Mononuclear cell (primary cell): ENCODE data around the gene MTPAP.

DNA sequence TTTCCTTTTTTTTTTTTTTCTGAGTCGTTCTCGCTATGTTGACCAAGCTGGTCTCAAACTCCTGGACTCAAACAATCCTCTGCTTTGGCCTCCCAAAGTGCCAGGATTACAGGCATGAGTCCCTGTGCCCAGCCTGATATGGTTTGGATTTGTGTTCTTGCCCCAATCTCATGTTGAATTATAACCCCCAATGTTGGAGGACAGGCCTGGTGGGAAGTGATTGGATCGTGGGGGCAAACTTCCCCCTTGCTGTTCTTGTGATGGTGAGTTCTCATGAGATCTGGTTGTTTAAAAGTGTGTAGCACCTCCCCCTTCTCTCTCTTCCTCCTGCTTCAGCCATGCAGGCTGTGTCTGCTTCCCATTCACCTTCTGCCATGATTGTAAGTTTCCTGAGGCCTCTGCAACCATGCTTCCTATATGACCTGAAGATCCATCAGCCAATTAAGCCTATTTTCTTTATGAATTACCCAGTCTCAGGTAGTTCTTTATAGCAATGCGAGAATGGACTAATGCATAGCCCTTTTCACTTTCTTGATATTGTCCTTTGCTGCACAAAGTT is 18.3 kb upstream of the SVIL start:
- RRBS = no CpG with 5 or more reads among the region's 4 CpGs

- RRBS = no CpG with 5 or more reads among the region's 10 CpGs
Observed at GRCh38 chr10:29681608-29682487, 47.1 kb upstream of the SVIL start.

GRCh38 chr10:29731572-29732483 is 97.1 kb upstream of the SVIL start:
- RRBS = no CpG with 5 or more reads among the region's 17 CpGs

DNA sequence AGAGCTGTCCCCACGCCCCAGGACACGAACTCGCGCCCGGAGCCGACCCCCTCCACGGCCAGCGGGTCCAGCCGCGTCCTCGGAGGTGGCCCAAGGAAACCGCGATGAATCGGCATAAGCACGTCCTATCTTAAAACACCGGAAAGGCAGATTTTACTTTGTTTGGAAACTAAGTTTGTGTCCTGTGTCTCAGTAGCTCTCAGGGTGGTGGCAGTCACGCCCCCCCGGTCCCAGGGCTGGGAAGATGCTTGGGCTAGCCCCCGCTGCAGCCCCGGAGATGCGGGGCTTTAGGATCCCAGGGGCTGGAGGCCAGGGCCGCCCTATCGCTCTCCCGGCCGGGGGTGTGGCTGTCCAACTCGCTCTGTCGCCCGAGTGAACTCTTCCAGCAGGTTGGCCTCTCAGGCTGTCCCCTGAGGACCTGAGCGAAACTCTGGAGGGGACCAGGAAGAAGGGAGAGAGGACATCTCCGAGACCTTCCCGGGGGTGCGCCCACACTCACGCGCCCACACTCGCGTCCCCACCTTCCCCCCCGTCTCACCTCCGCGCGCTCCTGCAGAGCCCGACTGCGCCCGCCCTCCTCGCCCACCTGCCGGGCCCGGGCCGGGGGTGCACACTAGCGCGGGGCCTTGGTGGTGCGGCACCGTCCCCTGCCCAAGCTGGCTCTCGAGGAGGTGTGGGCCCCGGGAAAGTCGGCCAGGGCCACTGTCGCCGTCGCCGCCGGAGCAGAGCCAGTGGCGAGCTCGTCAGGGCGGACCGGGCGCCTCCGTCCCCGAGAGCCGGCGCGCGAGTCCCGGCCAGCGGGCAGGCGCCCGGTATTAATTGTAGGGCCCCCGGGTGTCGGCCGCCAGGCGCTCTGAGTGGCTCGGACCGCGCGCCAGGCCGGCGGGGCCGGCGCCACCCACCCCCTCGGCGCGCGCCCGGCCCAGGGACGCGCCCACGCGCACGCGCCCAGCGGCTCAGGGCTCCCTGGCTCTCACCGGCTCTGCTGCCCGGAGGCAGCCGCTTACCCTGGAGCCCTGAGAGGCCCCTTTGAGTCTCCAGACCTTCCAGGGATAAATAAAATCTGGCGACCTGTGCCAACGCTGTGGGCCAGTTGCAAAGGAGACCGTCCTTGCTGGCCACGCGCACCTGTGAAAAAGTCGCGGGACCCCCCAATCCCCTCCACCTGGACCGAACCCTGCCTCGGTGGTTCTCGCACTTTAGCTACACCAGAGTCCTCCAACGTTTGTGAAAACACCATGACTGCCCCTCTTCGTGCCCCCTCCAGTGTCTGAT is 101.8 kb upstream of the SVIL start:
- RRBS = 2% methylated on average over 60 of the region's 113 CpGs

GRCh38 chr10:29853787-29854469 is 205.5 kb downstream of the JCAD start:
- RRBS = no CpG with 5 or more reads among the region's 5 CpGs

DNA sequence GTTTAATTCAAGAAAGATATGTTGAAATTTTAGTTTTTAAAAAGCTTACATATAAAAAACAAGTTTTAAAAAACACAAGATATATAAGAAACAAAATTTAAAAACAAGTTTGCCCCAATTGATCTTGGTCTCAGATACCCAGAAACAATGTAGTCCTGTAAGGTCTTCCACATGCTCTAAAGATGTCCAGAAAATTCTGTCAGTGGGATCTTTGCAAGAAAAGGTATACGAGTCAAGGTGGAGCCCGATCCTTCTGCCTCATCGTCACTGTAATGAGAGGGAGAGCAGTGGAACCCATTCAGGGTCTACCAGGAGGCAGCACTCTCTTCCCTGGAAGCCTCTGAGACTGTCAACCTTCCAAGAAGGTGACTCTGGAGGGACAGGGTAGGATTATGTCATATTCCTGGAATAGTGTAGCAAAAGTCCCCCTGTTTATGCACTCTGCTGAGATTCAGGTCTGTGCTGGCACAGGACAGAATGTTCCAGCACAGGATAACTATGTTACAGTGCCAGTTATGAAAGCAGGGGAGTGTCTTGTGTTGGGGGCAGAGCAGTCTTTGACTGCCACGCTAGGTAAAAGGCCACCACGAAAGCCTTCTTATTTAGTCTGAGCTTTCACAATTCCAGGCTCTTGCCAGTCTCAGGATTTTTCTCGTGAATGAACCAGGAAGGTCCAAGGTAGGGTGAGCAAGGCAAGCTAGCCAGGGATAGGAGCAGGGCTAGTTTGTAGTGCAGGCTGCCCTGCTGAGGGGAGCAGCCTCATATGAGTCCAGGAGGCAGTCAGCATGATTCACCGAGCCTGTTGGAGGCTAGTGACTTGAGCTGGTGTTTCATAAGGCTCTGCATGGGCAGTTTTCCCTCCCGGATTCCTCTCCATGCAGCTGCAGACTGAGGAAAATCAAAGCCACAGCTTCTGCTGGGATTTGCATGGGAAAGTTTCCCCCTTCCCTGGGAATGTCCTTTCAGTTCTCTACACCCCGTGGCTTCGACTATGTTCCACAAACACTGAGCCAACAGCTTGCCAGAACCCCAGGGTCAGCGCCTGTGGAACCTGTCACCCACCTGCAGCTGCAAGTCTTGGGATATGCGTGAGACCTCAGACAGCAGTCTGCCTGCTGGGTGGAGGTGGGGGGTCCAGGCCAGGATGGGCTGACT is 112.5 kb downstream of the JCAD start:
- RRBS = no CpG with 5 or more reads among the region's 12 CpGs

DNA sequence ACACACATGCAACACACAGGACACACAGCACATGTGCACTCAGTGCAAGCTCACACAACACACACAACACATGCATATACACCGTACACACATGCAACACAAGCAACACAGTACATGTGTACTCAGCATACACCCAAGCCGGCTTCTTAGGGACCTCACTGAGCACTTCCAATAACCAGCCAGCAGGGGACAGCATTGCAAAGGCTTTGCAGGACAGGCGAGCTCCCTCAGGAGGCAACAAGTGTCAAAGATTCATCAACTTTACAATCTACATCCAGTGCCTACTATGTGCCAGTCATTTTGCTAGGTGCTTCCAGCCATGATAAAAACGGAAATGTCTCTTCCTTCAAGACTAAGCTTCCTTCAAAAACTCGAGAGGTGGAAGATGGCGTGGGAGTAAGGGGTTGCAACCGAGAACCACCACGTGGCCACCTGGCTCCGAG is 61.0 kb downstream of the JCAD start:
- RRBS = no CpG with 5 or more reads among the region's 9 CpGs

GRCh38 chr10:30000687-30001761 is 58.4 kb downstream of the JCAD start:
- RRBS = no CpG with 5 or more reads among the region's 14 CpGs

GRCh38 chr10:30348435-30349538 is at the start of gene MTPAP:
Gene MTPAP (minus strand): TSS chr10:30349278.
- RRBS = under 1% methylated on average over 7 of the region's 45 CpGs

- RRBS = 1% methylated on average over 16 of the region's 45 CpGs
Observed at GRCh38 chr10:30434385-30435143, 580 bp downstream of the MAP3K8 start.

- RRBS = no CpG with 5 or more reads among the region's 10 CpGs
Observed at GRCh38 chr10:30455519-30456264, 21.7 kb downstream of the MAP3K8 start.

- RRBS = no CpG with 5 or more reads among the region's 8 CpGs
Observed at GRCh38 chr10:30541798-30542405, 87.7 kb downstream of the LYZL2 start.

DNA sequence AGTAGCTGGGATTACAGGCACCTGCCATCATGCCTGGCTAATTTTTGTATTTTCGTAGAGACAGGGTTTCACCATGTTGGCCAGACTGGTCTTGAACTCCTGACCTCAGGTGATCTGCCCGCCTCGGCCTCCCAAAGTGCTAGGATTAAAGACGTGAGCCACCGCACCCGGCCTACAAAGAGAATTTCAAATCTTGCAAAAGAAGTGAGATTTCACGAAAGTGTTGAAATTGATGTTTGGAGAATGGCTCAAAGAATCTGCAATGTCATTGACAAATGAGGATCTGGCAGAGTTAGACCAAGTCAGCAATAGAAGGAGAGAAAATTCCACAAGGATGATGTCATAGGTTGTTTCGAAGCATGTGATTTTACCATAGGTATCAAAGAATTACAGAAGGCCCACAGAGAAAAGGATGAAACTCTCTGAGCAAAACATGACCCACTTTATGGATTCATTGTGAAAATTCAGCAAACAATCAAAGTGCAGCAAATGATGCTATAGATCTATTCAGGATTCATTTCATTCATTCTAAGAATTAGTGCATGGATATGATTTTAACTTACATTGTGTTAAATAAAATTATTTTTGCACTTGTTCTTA is 71.6 kb downstream of the LYZL2 start:
- RRBS = no CpG with 5 or more reads among the region's 8 CpGs

DNA sequence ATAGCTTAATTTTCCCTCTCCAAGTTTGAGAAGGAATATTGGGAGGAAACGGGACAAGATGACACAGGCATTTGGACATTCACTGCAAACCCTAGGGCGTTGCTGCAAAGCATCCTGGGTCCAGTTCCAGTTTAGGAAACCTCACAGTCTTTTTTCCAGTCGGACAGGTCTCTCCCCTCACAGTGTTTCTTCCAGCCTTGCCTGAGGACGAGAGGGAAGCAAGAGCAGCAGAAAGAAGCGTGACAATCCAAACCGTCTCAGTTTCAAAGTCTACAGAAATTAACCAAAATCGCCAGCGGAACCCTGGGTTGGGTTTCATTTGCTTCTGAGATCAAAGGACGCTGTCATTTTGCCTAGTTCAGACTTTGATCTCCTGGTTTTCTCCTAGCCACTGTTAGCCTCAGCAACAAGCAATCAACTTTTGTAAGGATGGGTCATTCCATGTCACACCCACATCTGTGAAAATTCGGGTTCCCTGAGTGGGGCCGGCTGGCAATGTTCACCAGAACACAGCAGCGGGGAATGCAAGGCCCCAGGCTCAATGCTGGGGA is 17.7 kb downstream of the LYZL2 start:
- RRBS = no CpG with 5 or more reads among the region's 12 CpGs

DNA sequence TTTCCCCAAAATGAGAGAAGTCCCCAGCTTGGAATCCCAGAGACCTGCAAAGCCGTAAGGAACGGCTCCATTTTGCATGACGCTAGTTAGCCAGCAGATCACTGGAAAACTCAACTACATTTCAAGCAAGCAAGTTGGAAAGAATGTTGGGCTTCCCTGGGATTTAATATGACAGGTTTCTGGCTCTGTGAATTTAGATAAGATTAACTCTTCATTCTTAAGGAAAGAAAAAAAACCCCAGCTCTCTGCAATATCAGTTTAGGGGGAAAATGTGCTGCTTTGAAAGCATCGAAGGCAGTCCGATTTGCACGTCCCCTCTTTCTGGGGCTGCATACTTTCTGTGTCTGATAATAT is 190.0 kb upstream of the LYZL2 start:
- RRBS = no CpG with 5 or more reads among the region's 6 CpGs

DNA sequence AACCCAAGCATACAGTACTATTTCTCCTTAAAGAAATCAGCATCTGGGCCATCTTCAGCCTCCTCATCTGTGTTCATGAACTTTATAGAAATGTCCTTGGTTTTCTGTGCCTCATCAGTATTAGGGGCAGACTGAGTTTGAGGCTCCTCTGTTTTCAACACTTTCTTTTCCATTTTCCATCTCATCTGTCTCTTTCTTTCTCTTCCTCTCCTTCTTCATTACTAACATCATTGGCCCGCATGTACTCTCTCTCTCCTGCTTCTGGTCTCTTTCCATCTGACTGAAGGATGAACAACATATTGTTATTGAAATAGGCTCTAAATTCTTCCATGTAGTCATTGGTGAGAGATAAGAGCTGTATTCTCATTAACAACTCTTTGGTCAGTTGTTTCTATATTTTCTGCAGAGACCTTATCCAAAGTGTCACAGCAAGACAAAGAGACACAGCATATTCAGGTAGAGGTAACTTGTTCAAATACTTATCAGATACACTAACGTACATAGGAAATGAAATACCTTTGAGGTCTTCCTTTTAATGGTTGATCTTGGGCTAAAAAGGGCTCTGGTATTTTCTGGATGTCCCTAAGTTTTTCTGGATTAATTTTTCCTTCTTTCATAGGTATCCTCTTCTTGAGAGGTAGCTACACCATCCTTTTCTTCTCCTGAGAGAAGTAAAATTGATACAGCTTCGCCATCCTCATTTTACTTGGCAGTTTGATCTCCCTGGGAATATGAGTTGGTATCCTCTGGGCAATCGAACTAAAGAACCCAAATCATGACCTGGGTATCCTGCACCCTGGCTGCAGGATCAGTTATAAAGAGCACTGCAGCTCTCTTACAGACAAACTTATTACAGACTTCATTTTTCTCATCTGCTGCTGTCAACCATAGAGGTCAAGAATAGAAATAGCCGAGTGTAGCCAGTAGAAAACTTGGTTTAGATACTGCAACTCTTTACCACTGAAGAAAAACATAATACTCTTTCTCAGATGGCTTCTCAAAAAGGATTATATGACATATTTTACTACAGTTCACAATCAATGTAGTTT is 111.5 kb downstream of the ZNF438 start:
- RRBS = no CpG with 5 or more reads among the region's 5 CpGs

DNA sequence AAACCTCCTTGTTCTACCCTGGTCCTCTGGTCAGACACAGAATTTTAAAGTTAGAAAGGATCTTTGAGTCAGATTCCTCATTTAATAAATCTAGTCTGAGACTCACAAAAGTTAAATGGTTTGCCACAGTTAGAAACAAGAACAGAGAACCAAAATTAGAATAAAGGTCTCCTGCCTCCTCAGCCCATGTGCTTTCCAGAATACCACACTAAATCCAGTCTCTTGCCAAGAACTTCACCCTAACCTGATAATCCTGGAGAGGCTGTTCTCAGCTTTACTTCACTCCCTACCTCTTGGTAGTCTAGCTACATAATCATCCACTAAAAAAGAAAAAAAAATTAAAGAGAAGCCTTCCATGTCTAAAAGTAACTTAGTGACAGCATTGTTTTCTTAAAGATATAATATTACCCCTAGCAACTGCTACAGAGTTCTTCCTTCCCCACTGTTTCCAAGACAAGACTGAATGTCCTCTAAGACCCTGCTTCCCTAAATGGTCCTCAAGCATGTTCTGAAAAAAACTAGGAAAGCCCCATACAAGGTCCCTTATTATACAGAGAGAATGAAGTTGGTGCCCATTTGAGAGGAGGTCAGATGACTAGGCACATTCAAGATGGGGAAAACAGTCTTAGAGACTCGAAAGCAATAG is 56.8 kb downstream of the ZNF438 start:
- RRBS = no CpG with 5 or more reads among the region's 1 CpG

DNA sequence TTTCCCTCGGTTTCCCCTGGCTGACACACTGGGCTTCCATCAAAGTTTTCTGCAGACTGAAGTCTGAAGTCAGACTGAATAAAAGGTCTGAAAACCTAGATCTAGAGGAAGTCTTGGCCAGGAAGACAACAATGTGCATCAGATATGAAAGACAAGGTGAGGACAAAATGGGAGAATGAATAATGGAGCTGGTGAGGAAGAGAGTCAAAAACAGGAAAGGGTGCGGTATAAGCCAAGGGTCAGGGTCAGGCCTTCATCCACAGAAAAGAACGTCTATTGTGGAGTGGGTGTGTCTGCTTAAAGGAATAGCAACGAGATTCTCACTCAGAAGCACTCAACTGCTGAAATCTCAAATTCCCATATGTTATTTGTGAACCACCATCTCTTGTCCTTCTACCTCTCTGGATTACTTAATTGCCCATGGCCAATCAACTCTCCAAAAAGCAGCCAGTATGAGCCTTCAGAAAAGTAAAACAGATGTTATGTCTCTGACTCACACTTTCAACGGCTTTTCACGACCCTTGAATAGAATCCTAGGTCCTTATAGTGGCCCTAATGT is 20.2 kb downstream of the ZNF438 start:
- RRBS = no CpG with 5 or more reads among the region's 6 CpGs

DNA sequence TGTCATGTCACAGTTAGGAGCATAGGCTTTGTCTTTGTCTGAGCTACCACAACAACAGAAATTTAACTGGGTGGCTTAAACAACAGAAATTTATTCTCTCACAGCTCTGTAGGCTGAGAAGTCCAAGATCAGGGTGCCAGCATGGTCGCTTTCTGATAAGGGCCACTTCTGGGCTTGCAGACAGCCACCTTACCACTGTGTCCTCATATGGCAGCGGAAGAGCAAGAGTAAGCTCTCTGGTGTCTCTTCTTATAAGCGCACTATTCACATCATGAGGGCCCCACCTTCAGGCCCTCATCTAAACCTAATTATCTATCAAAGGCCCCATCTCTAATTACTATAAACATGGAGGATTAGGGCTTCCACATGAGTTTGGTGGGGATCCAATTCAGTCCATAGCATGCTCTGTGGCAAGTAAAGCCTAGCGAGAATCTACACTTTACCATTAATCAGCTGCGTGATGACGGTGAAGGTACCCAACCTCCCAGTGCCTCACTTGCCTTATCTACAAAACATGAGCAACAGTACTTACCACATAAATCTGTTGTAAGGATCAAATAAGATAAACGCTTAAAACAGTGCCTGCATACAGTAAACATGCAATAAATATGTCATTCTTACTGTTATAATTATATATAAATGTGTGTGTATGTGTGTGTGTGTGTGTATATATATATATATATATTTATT is 17.3 kb downstream of the ZNF438 start:
- RRBS = no CpG with 5 or more reads among the region's 7 CpGs

- RRBS = no CpG with 5 or more reads among the region's 3 CpGs
Observed at GRCh38 chr10:31064439-31064775, 32.7 kb upstream of the ZNF438 start.